SK-N-DZ (cell line): ENCODE measurements around the gene FAP.

RAMPAGE:
- cytosol, long total RNA, result no peak
- nucleus, long total RNA, result no peak
These were observed 75.6 kb upstream of the ITGB6 start for GRCh38 chr2:160275656-160276014.

GRCh38 chr2:160315445-160315811, 115.4 kb upstream of the ITGB6 start:
RAMPAGE:
- cytosol, long total RNA, result no peak
- nucleus, long total RNA, result no peak

DNA sequence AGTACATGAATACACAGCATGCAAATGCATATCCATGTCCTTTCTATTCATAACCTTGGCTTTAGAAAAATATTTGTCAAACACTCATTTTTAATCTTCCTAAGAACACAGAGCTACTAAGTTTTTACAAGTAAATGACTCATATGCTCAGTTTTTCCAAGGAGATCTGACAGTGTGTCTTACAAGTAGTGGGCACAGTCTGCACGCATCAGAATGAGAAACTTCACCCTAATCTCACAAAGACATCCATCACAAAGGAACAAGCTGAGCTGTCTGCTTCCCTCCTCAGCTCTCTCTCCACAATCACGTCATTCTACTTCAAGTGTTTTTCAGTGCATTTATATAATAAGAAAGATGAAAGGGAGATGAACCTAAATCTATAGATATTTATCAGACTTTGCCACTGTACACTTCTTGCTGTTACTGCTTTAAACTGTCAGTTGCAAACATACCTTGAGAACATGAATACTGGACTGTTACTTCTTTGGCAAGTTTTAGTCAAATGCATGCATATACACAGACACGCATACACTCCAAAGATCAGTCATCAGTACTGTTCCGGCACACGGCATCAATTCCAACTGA, 75.8 kb downstream of the RBMS1 start:
RAMPAGE:
- cytosol, long total RNA, result no peak
- nucleus, long total RNA, result no peak

GRCh38 chr2:160474469-160474817, 19.2 kb downstream of the RBMS1 start:
RAMPAGE:
- cytosol, long total RNA, result no peak
- nucleus, long total RNA, result no peak

DNA sequence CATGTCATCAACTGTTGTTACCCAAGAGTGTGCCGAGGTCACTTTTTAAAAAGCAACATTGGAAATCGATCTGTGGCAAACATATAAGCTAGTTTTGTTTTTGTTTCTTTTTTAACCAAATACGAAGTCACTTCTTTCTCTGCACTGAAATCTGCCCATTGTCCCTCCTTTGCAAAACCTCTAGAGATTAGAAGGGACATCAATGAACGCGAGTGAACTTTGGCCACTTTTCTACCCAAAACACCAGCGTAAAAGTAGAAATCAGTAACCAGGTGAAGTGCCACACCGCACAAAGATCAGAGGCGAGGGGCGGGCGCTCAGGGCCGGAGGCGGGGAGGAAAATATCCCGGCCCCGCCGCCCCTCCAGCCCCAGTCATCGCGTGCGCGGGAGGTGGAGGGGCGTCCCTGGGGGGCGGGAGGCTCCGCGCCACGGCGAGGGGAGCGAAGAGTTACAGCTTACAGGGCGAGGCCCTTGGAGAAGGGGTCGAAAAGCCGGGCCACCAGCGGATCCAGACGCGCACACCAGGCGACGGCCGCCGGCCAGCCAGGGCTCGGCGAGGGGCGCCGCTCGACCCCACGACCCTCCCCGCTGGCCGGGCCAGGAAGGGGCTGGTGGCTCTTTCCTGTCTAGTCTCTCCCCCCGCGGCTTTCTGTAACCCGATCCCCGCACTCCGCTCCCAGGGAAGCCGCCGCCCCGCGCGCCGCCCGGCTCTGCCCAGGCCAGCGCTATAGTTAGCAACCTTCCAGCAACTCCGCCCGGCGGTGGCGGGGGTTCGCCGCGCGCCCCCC, 986 bp downstream of the RBMS1 start:
RAMPAGE:
- cytosol, long total RNA, result start-site peak on the minus strand centred at position 282 of the sequence, 593 bp wide, 24 and 11 reads in 2 replicates
- nucleus, long total RNA, result no peak

RAMPAGE:
- cytosol, long total RNA, result no peak
- nucleus, long total RNA, result no peak
These were observed 23.5 kb upstream of the RBMS1 start for GRCh38 chr2:160517156-160517378.

RAMPAGE:
- cytosol, long total RNA, result no peak
- nucleus, long total RNA, result no peak
These were observed 226.1 kb upstream of the TANK start for GRCh38 chr2:160934141-160934586.

DNA sequence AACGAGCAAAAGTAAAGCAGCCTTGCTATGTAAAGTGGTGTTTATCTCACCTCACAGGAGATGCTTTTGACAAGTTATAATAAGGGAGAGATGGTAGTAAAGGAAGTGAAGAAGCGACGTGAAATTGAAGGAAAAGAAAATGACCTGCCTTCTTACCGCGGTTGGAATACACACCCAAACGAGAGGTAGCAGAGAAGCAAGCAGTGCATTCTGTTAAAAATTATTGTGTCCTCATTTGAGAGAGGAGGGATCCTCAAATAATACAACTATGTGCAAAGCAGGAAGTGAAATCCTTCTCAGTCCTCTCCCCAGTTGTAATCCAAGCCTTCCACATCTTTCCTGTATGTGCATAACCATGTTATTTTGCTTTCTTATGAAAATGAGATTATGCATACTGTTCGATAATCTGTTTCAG, 1.0 kb downstream of the TANK start:
RAMPAGE:
- cytosol, long total RNA, result no peak
- nucleus, long total RNA, result no peak

GRCh38 chr2:161326648-161327285, 18.5 kb downstream of the PSMD14 start:
RAMPAGE:
- cytosol, long total RNA, result no peak
- nucleus, long total RNA, result no peak

GRCh38 chr2:161625519-161625880, 1.3 kb downstream of the SLC4A10 start:
RAMPAGE:
- cytosol, long total RNA, result no peak
- nucleus, long total RNA, result no peak

DNA sequence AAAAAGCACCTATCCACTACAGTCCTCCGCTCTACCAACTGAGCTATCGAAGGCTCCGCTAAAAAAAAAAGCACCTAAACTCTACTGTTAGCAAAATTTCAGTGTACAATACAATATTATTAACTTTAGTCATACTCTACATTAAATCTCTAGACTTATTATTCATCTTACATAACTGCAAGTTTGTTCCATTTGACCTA, 117.0 kb downstream of the SLC4A10 start:
RAMPAGE:
- cytosol, long total RNA, result no peak
- nucleus, long total RNA, result no peak

DNA sequence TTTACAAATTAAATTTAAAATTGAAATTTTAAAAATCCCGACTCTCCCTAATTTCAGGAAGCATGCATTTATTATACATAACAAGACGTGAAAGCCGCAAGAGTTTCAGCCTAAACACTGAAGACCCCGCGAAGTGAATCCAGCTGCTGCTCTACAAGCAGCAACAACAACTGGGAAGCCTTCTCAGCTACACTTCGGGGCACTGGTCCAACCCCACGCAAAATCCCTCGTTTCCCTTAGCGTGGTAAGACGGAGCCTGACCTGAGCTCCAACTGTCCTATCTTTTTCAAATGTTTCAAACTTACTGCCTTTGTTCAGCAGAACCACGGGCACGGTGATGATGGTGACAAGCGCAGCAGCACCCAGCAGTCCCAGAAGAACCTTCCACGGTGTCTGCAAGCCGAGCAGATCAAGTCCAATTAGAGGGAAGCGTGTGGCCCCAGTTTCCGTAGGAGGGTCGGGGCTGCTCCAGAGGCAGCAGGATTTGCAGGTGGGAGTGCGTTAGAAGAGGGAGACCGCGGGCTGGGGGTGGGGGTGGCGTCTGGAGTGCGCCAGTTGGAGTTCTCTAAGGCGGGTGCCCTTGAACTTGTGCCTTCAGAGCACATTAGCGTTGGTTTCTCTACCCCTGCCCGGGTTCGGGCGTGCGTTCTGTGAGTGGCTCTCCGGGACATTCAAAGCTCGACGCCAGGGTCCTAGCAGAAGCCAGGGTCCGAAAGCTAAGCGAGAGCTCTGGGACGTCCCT, 750 bp downstream of the DPP4 start:
RAMPAGE:
- cytosol, long total RNA, result no peak
- nucleus, long total RNA, result no peak

RAMPAGE:
- cytosol, long total RNA, result no peak
- nucleus, long total RNA, result no peak
These were observed at the start of gene FAP for GRCh38 chr2:162243089-162243858. Gene FAP (minus strand): TSS chr2:162243445.

GRCh38 chr2:162261071-162261499, 17.8 kb upstream of the FAP start:
RAMPAGE:
- cytosol, long total RNA, result no peak
- nucleus, long total RNA, result no peak

RAMPAGE:
- cytosol, long total RNA, result no peak
- nucleus, long total RNA, result no peak
These were observed 386.9 kb downstream of the FIGN start for GRCh38 chr2:163348880-163349428.

GRCh38 chr2:163681549-163682179, 54.1 kb downstream of the FIGN start:
RAMPAGE:
- cytosol, long total RNA, result no peak
- nucleus, long total RNA, result no peak

GRCh38 chr2:163734666-163735366, 992 bp downstream of the FIGN start:
RAMPAGE:
- cytosol, long total RNA, result start-site peak on the minus strand at chr2:163734965-163735103, 23 and 26 reads in 2 replicates
- nucleus, long total RNA, result no peak

RAMPAGE:
- cytosol, long total RNA, result no peak
- nucleus, long total RNA, result no peak
These were observed 93.2 kb upstream of the GRB14 start for GRCh38 chr2:164714454-164714814.

DNA sequence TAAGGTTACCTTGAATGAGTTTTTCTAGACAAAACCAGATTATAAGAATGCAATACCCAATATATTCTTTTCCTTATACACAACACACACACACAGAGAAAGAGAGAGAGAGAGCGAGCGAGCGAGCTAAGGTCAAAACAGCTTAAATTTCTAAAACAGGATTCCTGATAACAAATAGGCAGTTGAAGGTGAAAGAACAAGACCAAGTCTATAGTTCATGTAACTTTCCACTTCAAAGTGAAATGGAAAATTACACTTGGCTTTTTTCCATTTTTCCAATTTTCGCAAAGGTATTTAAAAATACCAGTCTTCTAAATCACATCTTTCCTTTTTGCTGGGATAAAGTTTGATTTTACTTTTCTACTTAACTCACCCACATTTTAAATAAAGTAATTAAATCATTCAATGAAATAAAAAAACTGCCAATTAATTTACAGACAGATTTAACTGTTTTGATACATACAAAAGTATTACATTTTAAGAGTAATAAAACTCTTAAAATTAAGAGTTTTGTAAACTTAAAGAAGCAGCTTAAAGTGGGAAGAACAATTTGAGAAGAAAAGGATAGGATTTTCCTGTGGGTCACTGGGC, 98.8 kb downstream of the COBLL1 start:
RAMPAGE:
- cytosol, long total RNA, result no peak
- nucleus, long total RNA, result no peak

DNA sequence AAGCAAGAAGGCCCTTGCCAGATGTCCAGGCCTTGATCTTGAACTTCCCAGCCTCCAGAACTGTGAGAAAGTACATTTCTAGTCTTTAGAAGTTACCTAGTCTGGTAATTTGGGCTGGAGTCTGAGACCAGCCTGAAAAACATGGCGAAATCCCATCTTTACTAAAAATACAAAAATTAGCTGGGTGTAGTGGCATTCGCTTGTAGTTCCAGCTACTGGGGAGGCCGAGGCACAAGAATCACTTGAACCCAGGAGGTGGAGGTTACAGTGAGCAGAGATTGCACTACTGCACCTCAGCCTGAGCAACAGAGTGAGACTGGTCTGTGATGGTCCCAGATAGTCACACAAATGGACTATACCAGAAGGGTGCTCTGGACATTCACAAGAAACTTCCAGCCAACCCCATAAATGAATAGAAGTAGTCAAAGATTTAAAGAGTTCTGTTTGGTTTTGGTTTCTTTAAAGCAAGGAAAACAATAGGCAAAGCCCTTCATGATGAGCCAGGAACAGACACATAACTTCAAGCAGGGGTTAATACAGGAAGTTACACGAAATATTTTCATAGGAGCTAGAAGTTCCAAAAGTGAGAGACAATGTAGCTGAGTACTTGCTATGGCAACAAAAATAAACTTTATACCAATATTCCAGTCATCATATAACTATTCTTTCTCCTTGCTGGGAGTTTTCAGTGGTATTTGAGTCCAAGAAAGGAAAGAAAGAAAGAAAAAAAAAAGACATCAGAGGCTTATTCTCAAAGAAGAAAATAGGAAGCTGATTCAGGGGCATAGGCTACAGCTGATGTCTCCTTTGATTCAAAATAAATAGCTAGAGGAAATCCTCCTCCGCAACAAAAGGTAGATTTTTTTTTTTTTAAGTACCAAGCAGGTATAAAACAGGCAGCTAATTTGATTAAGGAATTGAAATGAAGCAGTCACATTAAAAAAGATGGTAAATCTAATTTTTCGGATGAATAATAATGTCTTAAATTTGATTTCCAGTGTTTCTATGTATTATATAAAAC, 56.2 kb downstream of the COBLL1 start:
RAMPAGE:
- cytosol, long total RNA, result no peak
- nucleus, long total RNA, result no peak